Right lobe of liver (tissue), 4 donors: ENCODE measurements around a stretch of chr2.

- PRO-cap, 4 experiments: no peak in any of the 4 experiments
- RAMPAGE, long total RNA, 2 experiments: no peak in any of the 2 experiments
These were observed 123.5 kb upstream of the DLX2 start for GRCh38 chr2:172226199-172226636.

DNA sequence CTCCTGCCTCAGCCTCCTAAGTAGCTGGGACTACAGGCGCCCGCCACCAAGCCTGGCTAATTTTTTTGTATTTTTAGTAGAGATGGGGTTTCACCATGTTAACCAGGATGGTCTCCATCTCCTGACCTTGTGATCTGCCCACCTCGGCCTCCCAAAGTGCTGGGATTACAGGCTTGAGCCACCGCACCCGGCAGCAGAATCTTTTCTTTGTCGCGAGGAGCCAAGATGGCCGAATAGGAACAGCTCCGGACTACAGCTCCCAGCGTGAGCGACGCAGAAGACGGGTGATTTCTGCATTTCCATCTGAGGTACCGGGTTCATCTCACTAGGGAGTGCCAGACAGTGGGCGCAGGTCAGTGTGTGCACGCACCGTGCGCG, 112.3 kb upstream of the ITGA6 start:
- PRO-cap, 4 experiments: no peak in any of the 4 experiments
- RAMPAGE, long total RNA, 2 experiments: no peak in any of the 2 experiments

DNA sequence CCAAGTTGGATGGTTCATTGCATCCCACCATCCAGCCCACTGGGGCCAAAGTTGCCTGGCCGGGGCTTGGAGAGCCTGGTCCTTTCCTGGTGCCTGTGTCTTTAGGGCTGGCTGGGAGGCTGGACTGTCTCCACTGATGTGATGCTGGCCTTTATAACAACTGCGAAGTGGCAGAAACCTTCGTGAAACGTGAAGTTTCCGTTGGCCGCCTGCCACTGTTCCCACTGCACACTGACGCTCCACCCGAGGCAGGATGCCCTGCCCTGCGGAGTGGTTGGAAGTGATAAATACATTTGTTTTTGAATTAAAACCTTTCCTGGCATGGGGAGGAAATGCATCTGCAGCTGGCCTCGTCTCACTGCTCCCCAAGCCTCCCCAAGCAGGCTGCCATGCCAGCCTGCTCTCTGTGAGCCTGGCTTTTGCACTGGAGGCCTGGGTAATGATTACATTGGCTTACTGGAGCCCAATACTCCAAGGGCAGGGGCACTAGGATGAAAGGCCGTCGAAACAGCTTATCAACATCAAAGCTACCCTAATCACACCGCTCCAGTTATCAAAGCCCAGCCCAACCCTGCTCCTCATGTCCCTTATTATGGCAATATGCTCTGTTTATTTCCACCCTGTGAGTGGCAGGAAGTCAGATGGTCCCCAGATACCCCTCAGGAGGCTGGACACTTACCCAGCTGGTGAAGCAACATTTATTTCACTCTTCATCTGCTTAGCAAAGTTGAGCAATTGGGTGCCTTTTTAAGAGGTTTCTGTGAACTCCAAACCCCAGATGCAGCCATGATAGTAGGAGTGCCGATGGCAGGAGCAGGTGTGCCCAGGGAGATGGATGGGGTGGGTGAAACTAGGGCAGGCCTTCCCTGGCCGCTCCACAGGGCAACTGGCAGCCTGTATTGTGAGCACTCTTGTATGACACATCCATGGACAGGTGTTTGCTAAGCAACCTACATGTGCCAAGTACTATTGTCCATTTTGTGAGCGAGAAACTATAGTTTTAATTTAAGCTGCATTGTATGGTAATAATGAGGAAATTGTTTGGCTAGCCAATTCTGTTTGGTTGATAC, 97.4 kb upstream of the ITGA6 start:
- PRO-cap, 4 experiments: peak in 2 of 4 experiments; most common minus-strand start position 126 of the sequence (in 2)
- RAMPAGE, long total RNA, 2 experiments: no peak in any of the 2 experiments

DNA sequence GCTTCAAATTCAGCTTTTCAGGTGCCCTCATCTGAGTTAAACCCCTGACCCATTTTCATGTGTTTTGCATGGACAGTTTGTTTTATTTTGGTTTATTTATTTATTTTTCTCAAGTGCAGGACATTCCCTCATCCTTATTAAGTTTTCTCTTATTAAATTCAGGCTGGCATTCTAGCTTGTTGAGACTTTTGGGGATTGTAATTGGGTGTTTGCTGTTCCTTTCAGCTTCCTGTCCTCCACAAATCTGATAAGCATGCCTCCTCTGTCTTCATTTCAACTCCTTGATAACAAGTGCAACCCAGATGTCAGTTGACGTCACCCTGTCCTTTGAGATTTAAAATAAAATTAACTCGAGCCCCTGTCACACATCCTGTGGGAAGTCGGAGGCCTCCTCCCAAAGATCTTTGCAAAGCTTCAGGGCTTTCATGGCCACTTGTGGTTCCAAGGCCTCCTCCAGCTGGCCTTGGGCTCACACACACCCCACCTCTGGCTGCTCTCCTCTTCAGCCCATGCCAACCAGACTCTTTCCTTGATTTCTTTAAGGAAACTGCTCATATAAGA, 70.0 kb upstream of the ITGA6 start:
- PRO-cap, 4 experiments: no peak in any of the 4 experiments
- RAMPAGE, long total RNA, 2 experiments: no peak in any of the 2 experiments

DNA sequence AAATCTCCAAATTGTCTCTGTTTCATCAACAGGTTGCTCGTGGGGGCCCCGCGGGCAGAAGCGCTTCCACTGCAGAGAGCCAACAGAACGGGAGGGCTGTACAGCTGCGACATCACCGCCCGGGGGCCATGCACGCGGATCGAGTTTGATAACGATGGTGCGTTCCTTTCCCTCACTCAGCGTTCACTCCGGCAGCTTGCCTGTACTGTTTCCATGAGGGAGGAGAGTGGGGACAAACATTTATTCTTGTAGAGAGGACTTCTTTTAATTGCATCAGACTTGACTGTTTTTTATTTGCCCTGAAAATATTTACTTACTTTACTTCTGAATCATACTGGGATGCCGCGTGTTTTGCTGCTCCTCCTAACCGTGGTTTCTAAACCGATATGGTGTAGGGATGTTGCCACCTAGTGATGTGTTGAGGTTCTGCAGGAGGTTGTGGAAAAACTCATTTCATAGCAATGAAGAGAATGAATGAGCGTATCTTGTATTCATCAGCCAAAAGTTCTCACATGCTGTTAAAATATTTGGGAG, 38.2 kb downstream of the ITGA6 start:
- PRO-cap, 4 experiments: peak in 4 of 4 experiments; most common plus-strand start position 316 of the sequence (in 2); most common minus-strand start position 215 of the sequence (in 4)
- RAMPAGE, long total RNA, 2 experiments: no peak in any of the 2 experiments

DNA sequence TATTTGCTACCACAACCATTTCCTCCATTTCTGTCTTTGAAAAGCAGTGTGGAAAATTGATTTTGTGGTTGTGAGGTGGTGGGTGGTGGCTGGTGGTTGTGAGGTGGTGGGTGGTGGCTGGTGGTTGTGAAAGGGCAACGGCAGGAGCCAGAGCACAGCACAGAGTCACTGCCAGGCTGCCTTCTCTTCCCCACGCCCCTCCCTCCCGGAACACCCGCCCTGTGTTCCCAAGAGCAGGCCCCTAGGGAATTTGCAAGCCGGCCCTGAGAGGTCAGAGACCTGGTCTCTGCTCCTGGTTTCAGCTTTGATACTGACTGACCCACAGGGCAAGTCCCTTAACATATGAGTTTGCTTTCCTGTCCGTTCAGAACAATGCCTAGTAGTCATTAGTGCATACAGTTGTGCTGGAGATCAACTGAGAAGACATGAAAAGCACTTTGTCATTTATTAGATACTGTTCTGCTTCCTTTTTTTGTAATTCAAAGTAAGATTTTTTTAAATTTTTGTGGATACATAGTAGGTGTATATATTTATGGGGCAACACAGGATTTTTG, 53.0 kb downstream of the ITGA6 start:
- PRO-cap, 4 experiments: no peak in any of the 4 experiments
- RAMPAGE, long total RNA, 2 experiments: no peak in any of the 2 experiments

GRCh38 chr2:172862256-172862655, 126.6 kb downstream of the RAPGEF4 start:
- PRO-cap, 4 experiments: no peak in any of the 4 experiments
- RAMPAGE, long total RNA, 2 experiments: no peak in any of the 2 experiments

DNA sequence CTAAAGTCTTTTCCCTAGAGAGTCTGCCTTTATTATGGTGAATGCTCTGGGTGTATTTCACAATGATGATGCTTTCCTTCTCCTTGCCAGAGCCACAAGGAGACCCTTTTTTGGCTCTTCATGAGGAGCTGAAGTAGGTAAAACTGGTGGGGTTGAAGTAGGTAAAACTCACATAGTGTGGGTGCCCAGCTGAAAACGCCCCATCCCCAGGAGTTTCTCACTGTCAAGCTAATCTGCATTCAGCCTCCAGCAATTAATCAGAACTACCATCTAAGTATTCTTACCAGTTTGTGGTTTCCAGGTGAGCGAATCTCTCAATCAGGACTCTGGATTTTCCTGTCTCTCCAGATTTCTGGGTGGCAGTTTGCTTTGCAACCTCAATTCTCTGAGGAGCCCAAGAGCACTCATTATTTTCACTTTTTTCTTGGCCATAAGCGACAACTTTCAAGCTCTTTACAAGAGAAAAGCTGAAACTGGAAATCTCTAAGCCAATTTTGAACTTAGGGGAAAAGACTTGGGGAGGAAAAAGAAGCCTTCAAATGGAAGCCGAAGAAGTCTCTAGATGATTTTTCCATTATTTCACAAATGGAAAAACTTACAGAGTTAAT, 121.6 kb upstream of the MAP3K20 start:
- PRO-cap, 4 experiments: no peak in any of the 4 experiments
- RAMPAGE, long total RNA, 2 experiments: no peak in any of the 2 experiments

- PRO-cap, 4 experiments: peak in 3 of 4 experiments; most common plus-strand start chr2:173043731 (in 1); most common minus-strand start chr2:173043647 (in 2)
- RAMPAGE, long total RNA, 2 experiments: no peak in any of the 2 experiments
These were observed 32.1 kb upstream of the MAP3K20 start for GRCh38 chr2:173043428-173044017.

- PRO-cap, 4 experiments: no peak in any of the 4 experiments
- RAMPAGE, long total RNA, 2 experiments: no peak in any of the 2 experiments
These were observed 2.7 kb downstream of the SCRN3 start for GRCh38 chr2:174398078-174398757.

DNA sequence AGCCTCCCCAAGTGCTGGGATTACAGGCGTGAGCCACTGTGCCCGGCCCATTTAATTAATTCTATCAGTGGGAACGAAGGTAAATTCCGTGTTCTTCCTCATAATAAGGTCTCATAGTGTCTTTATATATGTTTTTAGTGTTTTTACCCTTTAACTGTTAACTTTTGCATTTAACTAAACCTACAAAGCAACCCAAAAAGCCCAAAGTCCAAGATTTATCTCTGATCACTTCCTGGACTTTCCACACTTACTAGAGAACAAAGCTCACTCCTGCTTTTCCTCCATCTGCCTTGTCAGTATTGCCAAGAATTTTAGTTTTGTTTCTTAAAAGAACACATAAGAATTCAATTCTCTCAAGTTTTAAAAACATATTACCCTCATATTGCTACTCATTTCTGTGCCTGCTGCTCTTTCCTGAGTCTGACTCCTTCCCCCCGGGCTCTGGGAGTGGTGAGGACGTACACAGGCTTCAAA, 24.8 kb upstream of the GPR155 start:
- PRO-cap, 4 experiments: peak in 3 of 4 experiments; most common plus-strand start position 246 of the sequence (in 3); most common minus-strand start position 223 of the sequence (in 1)
- RAMPAGE, long total RNA, 2 experiments: no peak in any of the 2 experiments

- PRO-cap, 4 experiments: no peak in any of the 4 experiments
- RAMPAGE, long total RNA, 2 experiments: no peak in any of the 2 experiments
These were observed 49.9 kb downstream of the WIPF1 start for GRCh38 chr2:174547601-174548297.

- PRO-cap, 4 experiments: no peak in any of the 4 experiments
- RAMPAGE, long total RNA, 2 experiments: no peak in any of the 2 experiments
These were observed 29.8 kb downstream of the WIPF1 start for GRCh38 chr2:174567681-174568427.

GRCh38 chr2:174608868-174609471, 11.4 kb upstream of the WIPF1 start:
- PRO-cap, 4 experiments: no peak in any of the 4 experiments
- RAMPAGE, long total RNA, 2 experiments: no peak in any of the 2 experiments

DNA sequence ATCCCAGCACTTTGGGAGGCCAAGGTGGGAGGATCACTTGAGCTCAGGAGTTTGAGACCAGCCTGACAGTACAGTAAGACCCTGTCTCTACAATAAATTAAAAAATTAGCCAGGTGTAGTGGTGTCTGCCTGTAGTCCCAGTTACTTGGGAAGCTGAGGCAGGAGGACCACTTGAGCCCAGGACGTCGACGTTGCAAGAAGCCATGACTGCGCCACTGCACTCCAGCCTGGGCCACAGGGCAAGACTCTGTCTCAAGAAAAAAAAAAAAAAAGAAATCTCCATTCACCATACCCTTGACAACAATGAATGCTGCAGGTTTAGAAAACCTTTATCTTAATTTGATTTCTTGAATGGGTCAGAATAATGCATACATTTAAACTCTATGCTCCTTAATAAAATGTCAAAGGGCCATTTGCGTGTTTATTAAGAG, 22.1 kb upstream of the WIPF1 start:
- PRO-cap, 4 experiments: no peak in any of the 4 experiments
- RAMPAGE, long total RNA, 2 experiments: no peak in any of the 2 experiments

DNA sequence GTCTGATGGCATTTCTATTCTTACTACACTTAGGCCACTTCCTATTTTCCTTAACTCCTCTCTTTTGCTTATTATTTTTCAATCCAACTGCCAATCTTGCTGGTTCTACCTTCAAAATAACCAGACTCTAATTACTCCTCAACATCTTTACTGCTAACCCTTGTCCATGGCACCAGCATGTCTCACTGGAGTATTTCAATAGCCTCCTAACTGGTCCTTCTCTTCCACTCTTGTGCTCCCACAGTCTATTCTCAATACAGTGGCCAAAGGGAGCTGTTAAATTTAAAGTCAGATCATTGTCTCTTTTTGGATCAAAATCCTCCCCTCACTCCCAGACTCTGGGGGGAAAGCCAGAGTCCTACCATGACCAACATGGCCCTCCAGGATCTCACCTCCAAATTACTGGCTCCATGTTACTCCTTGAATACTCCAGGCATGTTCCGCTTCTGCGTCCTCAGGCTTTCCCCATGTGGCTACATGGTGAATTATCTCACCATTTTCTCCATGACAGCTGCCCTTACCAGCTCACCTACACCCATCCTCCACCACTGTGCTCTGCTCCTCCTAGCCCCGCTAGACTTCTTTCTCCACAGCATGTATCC, 29.1 kb upstream of the WIPF1 start:
- PRO-cap, 4 experiments: no peak in any of the 4 experiments
- RAMPAGE, long total RNA, 2 experiments: no peak in any of the 2 experiments

GRCh38 chr2:174627353-174628180, 30.0 kb upstream of the WIPF1 start:
- PRO-cap, 4 experiments: no peak in any of the 4 experiments
- RAMPAGE, long total RNA, 2 experiments: no peak in any of the 2 experiments

GRCh38 chr2:174683462-174683942, 80.8 kb downstream of the CHRNA1 start:
- PRO-cap, 4 experiments: no peak in any of the 4 experiments
- RAMPAGE, long total RNA, 2 experiments: no peak in any of the 2 experiments

DNA sequence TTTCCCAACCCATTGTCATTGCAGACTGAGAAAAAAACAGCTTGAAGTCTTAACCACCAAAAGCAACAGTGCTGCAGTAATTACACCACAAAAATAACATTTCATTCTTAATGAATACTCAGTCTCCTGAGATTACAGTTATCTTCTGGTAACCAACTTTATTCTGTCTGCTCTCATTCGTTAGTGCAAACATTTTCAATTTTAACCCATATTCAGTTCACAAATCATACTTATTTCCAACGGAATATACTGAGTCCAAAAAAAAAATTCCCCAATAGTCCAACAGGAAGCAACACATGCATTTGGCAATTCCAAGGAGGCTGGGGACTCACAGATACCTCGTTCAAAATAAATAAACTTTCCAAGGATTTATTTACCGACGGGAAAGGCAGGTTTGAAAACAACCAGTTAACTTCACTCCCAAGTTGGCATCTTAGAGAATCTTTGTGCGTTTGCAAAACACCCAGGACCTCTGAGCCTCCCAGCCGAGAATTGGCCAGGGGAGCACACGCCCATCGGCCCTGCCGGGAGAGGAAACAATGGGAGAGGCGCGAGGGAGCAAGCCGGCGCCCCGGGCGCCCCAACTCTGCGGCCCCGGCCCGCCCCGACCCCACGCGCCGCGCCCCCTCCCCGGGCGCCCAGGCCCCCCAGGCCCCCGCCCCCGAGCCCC, 868 bp downstream of the CHN1 start:
- PRO-cap, 4 experiments: no peak in any of the 4 experiments
- RAMPAGE, long total RNA, 2 experiments: no peak in any of the 2 experiments

DNA sequence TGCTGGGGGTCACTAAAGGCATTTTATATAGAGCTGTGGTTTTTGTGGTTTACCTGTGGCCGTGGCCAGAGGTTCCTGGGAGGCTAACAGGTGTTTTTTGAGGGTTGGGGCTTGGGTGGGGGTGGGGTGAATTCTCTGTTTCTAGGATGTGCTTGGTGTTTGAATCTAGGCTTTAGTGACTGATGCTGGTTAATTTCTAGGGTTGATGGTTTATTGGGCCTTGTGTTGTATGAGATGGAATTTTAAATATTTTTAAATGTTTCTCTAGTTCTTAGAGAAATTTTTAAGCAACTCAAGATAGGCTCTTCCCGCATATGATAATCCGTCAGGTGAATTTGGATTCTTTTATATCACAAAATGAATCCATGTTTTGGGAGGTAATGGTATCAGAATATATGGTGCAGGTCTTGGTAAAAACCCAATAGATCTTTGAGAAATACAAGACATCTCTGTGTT, 7.9 kb downstream of the HOXD8 start:
- PRO-cap, 4 experiments: no peak in any of the 4 experiments
- RAMPAGE, long total RNA, 2 experiments: no peak in any of the 2 experiments